ENCODE measurements around the gene PCK2.

DNA sequence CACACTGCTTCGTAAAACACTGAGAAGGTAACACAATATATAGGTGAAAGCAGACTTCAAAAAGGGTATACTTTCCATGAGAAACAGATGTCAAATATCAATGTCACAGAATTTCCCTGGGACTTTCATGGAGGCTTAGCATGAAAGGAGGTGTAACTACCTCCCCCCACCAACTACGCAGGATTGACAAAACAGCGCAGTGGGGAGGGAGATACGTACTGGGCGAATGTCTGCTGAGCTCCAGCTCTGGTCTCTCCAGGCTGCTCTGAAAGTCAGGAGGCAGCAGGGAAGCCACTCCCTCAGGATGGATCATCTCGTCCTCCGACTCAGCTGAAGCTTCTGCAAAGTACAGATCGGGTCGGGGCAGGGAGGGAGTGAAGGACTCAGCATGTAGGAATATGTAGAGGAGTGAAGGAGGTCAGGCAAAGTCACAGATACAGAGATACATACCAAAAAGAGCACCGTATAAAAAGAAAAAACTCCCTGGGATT lies 5.1 kb downstream of the ACIN1 start:
- PRO-cap = no peak

- PRO-cap = no peak
Observed at GRCh38 chr14:23094171-23094380, 860 bp downstream of the ACIN1 start.

DNA sequence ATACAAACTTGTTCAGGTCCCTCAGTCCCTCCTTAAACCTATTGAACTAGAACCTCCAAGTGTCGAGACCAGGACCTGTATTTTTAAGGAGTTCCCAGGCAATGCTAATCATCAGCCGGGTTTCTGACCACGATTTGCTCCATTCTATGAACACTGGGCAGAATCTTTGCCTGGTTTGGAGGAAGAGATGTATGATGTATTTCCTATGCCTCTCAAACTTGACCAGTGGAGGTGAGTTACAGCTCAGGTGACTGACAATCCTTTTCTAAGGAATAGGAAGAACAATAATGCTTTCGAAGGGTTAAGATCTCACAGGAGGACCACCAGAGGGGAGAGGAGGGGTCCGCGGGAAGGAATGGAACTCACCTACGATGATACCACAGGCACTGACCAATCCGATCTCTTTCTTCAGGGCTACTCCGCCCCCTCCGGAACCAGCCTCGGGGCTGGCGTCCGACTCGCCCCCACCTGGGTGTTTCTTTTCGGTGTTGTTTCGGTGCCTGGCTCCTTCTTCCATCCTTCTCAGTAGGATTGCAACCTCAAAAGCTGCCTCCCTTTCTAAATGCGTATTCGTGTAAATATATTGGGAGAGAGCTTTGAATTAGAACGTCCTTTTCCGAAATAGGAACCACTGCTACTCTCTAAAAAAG lies 937 bp downstream of the SLC7A8 start:
- PRO-cap = bidirectional peak, plus-strand start at position 479 of the sequence, minus-strand start at position 388 of the sequence

- PRO-cap = no peak
Observed at GRCh38 chr14:23245214-23245677, 7.5 kb downstream of the RNF212B start.

GRCh38 chr14:23308318-23308636 lies 1.6 kb downstream of the BCL2L2 start:
- PRO-cap = no peak

DNA sequence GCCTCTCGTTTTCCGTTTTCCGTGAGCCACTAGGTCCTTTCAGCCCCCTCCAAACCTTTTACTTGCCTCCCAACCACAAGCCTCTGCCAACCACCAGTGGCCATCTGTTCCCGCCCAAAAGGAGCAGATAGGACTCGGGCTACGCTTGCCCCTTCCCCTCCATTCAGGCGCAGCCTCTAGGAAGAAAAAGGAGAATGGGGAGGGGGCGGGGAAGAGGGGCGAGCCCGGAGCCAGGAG lies 464 bp downstream of the EFS start:
- PRO-cap = no peak

DNA sequence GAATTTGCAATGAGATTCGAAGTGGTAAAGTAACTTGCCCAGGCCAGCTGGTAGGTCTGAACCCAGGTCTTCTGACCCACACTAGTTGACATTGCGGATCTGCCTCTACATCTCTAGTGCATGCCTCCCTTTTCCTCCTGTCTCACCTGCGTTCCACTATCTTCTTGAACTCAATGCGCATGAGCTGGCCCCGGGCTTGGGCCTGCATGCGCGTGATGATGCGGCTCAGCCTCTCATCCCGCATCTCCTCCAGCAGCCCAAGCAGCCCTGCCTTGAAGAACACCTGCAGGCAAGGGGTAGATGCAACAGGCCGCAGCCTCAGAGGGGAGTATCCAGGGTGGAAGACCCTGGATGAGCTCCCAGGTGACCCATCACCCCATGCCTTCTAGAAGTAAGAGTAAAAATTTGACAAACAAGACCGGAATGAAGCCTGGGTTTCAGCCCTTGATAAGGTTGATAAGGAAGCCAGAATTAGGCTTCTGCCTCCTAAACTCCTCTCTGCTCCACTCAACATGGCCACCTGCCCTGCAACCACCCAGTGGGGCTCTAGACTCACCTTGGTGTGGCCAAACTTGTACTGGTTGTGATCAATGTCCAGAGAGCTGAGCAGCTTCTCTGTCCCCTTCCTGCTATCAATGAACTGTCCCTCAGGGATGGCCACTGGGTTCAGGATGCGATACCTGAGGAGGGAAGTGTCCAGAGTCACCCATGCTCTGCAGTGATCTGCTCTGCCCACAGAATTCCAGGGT lies 11.8 kb downstream of the MYH6 start:
- PRO-cap = no peak

DNA sequence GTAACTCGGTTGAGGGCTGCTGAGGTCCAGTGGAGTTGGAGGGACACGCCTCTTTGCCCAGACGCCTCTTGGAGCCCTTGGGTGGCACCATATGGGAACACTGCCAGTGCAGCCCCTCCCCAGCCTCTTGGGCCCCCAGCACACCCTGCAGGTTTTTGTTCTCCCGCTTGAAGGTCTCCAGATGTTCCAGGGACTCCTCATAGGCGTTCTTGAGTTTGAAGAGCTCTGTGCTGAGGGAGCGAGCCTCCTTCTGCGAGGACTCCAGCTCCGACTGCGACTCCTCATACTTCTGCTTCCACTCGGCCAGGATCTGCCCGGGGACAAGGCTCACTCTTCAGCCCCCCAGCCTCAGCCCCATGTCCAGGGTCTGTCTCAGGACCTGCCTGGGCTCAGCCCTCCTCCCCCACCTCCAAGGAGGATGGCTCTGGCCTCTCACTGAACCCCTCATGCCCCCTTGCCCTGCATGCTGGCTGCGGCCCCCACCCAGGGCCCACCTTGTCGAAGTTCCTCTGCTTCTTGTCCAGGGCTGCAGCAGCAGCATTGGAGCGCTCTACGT lies 9.0 kb upstream of the MYH6 start:
- PRO-cap = no peak

GRCh38 chr14:23420720-23421493 lies 12.8 kb upstream of the MYH6 start:
- PRO-cap = no peak

GRCh38 chr14:23421494-23422010 lies 13.5 kb upstream of the MYH6 start:
- PRO-cap = no peak

DNA sequence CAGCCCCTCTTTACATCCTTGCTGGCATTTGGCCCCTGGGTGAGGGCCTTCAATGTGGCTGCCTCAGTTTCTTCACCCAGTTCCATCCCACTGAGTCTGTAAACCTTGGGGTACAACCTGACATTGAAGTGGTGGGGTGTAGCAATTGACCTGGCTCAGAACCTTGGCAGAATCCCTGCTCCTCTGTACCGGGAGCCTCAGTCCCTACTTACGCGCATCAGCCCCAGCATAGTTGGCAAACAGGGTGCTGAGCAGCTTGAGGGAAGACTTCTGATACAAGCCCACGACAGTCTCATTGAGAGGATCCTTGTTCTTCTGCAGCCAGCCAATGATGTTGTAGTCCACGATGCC lies 8.1 kb downstream of the MYH7 start:
- PRO-cap = no peak

GRCh38 chr14:23444385-23444823 lies 8.9 kb upstream of the MYH7 start:
- PRO-cap = no peak

DNA sequence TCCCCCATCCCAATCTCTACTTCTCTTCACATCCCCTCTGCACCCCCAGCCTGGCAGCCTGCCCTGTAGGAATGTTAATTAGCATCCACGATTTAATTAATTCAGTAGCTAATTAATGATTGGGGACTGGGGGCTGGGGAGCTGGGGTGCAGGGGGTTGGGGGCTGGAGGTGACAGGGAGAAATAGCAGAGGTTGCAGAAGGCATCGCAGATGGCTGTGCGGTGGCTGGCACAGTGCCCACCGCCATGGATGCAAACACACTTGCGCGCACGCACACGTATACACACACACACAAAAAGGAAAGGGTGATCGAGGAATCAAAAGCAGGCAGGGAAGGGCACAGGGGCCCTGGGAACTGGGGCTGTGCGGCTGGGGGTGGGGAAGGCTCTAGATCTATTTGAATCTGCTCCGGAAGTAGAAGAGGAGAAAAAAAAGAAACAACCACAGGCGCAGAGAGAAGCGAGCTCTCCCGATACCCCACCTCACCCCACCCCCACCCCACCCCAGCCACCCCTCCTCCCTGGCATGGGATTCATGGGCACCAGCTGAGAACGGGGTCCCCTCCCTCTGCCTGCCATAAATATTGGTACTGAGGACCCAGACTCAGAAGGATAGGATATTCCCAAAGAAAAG lies 39.4 kb downstream of the ZFHX2 start:
- PRO-cap = no peak

DNA sequence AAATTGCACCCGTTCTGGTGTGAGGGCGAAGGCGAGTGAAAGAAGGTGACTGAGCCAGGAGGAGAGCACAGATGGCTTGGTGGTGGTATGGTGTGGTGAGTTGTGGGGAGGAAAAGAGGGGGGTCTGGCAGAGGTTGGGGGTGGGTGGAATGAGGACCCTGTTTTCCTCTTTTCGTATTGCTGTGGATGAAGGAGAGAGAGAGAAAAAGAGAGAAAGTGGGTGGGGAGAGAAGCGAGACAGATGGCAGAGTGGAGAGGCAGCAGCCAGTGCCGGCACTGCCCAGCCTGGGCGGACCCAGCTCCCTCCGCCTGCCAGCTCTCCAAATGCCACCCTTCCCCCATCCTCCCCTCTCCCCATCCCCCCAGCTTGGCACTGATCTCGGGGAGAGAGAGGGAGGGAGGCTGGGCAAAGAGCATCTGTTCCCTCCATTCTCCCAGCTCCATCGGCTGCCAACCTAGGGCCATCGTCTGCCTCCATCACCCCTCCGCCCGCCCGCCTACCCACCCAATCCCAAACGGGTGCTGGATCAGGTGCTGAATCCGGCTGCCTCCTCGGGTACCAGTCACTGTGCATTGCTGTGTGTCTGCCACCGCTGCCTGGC lies 38.7 kb downstream of the ZFHX2 start:
- PRO-cap = unidirectional peak, minus-strand start at position 246 of the sequence; unidirectional peak, minus-strand start at position 295 of the sequence

GRCh38 chr14:23520924-23521526 lies 30.5 kb downstream of the ZFHX2 start:
- PRO-cap = no peak

DNA sequence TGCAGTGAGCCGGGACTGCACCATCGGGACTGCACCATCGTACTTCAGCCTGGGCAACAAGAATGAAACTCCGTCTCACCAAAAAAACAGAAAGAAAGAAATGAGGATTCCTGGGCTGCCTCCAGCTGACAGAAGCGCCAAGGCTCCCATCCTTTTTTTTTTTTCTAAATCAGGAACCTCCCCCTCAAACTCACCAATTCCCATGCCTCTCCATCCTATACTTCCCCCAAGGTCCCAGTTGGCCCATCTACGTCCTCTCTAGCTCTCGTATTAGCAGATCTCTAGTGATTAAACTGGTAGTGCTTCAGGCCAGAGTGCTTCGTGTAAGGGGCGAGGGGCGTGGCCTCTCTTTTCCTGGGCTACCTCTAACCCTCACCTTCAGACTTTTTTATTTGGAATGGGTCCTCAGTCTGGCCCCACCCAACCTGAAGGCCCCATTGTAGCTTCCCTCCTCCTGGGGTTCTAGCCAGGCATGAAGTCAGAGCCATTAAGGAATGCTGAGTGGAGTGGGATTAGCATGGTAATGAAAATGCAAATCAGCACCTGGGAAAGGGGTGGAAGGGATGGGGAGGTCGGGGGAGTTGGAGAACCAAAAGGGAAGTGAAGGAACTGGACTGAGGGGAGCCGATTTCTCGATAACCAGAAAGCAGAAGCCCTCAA lies 14.4 kb downstream of the ZFHX2 start:
- PRO-cap = no peak

GRCh38 chr14:23610042-23610603 lies 26.0 kb upstream of the DHRS2 start:
- PRO-cap = no peak

DNA sequence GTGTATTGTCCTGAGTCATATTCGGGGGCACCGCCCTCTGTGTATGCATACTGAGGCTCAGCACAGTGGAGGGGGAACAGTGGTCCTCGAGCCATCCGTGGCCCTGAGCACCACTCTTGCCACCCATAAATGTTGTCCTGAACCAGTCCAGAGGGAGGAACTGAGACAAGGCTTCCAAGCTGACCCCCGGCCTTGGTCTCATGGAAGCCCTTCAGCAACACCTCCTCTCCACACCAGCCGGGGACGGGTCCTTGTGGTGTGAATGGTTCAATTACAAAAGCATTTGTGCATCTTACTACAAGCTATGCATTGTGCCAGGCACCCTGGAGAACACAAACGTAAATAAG lies 9.8 kb downstream of the DHRS2 start:
- PRO-cap = no peak

DNA sequence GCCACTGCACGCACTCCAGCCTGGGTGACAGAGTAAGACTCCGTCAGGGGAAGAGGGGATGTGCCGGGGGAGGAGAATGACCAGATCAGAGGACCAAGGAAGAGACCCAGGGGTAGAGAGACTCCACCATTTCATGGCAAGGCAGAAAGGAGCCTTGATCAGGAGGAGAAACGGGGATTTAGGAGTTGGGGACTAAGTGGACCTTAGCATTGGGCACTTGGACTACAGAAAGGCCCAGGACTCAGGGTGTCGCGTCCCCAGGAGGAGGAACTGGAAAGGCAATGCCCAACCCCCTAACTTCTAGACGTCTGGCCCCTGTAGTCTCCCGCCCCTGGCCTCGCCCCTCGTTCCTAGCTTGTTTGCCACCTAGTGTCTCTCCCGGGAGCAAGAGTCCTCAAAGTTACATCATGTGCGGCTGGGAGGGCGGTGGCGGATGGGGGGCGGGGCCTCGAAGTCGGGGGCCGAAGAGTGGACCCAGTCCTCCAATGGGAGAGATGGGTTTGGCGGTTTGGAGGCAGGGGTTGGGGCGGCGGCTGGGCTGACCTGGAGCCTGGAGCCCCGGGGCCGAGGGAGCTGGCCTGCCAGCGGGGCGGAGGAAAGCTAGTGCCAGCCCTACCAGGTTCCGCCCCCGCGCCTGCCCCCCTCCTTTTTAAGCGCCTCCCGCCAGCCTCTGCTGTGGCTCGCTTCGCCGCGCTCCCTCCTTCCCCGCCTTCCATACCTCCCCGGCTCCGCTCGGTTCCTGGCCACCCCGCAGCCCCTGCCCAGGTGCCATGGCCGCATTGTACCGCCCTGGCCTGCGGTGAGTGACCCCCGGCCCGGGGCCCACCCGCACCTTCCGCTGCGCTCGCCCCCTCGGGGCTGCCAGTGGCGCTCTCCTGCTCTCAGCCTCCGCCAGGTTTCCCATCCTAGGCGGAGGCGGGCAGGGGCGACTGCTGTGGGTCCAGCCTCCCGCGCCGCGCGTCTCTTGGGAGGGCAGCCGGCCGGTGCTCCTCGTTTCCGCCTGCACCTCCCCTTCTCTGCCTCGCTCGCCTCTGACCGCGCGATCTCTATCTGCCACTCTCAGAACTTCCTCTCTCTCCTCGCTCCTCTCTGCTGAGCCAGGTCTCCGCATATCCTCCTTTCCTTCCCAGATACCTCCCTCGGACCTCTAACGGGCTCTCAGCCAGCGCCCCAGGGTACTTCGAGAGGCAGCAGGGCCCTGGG lies at the start of gene PCK2:
Gene PCK2, plus strand, starts transcription at position 676 of the 1,203 bp plus-strand sequence.
- PRO-cap = bidirectional peak, plus-strand start at position 541 of the sequence, minus-strand start at position 361 of the sequence; bidirectional peak, plus-strand start at position 1,056 of the sequence, minus-strand start at position 1,018 of the sequence

DNA sequence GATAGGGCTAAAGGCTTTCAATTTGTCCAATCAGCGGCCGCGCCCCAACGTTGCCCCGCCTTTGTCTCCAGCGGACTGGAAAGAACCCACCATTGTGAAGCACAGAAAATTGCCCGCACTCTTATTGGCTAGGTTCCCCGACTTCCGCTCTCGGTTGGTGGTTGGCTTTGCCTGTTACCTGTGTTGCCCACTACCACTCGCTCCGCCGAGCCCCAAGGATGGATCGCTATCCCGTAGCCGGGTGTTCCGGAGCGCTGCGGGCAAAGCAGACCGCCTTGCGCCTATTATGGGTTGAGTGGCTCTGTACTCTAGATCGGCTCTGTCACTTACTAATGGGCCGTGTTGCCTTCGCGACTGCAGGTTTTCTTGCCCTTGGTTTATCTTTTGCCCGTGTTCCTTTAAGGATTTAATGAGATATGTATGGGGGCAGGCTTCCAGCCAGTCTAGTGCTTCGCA lies 307 bp upstream of the EMC9 start:
- PRO-cap = bidirectional peak, plus-strand start at position 193 of the sequence, minus-strand start outside the sequence

Measured in right common carotid artery plus branches (tissue), 1 donor.